Spinal cord (tissue), 3 donors: ENCODE measurements around the genes DNAJC13, ACKR4, BFSP2, TOPBP1, TF and CEP63.

- PRO-cap, result no peak
- RAMPAGE, long total RNA, result no peak
Observed at GRCh38 chr3:131363303-131363974, 18.1 kb upstream of the NUDT16 start.

DNA sequence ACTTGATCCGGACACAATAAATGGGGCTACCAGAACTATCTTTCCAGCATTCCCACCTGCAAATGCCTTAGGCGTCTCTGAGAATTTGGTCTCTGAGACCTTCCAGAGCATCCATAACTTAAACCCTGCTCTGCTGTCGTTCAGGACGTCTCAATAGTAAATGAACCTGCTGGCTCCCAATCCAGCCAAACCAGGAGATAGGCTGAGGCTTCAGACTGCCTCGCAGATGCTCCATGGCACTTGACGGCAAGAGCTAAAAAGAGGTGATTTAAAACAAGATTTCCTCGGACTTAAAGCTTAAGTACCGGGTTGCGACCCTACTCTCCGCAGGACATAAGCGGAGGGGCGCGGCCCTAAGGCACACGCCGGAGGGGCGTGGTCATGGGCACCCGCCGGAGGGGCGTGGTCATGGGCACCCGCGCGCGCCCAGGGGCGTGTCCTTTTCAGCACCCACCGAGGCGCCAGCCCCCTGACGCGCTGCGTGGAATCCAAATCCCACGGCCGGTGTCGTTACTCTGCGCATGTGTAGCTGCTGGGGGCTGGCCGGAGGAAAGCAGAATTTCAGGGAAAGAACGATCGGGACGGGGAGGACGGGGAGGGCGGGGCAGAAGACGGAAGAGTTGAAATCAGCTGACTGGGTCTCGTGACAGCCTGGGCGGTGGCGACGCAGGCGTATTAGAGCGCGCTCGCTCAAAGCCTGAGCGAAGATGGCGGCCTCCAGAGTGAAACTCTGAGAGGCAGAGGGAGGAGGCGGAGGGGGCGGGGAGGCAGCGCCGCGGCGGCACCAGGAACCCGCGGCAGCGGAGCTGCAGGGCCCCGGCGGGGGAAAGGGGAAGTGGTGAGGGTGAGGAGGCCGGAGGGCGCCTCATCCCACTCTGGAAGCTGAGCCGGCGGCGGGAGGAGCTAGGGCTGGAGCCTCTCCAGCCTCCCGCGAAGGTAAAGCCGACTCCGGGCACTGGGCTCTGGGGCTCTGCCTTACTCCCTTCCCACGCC is at the start of gene DNAJC13:
DNAJC13 (plus strand) TSS at position 678 of the 993 bp plus-strand sequence.
- PRO-cap, result no peak
- RAMPAGE, long total RNA, result start-site peak on the plus strand centred at position 773 of the sequence, 208 bp wide, 320 and 44 reads in 2 replicates

- PRO-cap, result no peak
- RAMPAGE, long total RNA, result no peak
Observed at GRCh38 chr3:132417818-132418525, 670 bp downstream of the DNAJC13 start.

- PRO-cap, result no peak
- RAMPAGE, long total RNA, result no peak
Observed at GRCh38 chr3:132596817-132597376, at the start of gene ACKR4. Gene ACKR4 (plus strand): TSS chr3:132597270.

DNA sequence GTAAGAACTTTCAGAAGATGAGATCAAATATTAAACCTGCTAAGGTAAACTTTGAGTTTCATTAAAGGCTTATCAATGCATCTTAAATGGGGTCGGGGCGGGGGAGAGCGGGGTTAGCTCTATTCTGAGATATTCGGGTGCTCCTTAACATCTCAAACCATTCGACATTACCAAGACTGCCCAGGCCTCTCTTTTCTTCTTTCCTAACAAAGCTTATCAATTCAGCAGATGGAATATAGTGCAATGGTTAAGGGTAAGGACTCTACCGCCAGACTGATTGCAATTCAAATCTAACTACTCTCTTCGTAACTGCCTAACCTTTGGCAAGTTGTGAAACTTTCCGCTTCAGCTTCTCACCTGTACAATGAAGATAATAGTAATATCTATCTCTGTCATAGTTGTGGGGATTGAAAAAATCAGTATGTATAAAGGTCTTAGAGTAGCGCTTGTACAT is 903 bp downstream of the UBA5 start:
- PRO-cap, result no peak
- RAMPAGE, long total RNA, result no peak

DNA sequence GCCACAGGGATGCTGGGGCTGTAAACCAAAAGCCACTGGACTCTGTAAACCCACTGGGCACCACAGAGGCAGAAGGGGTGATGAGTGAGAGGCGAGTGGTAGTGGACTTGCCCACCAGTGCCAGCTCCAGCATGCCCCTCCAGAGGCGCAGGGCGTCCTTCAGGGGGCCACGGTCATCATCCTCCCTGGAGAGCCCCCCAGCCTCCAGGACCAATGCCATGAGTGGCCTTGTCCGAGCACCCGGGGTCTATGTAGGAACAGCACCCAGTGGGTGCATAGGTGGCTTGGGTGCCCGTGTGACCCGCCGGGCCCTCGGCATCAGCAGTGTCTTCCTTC is at the start of gene BFSP2:
BFSP2 (plus strand) TSS at position 53 of the 336 bp plus-strand sequence.
- PRO-cap, result no peak
- RAMPAGE, long total RNA, result no peak

- PRO-cap, result no peak
- RAMPAGE, long total RNA, result no peak
Observed at GRCh38 chr3:133459431-133459890, 59.6 kb downstream of the BFSP2 start.

- PRO-cap, result no peak
- RAMPAGE, long total RNA, result no peak
Observed at GRCh38 chr3:133535732-133536325, 37.7 kb upstream of the CDV3 start.

GRCh38 chr3:133660994-133662284 is at the start of gene TOPBP1:
Gene TOPBP1 (minus strand): TSS chr3:133661941.
- PRO-cap, result no peak
- RAMPAGE, long total RNA, result start-site peak on the plus strand at chr3:133661968-133662024, 102 and 50 reads in 2 replicates

- PRO-cap, result no peak
- RAMPAGE, long total RNA, result no peak
Observed at GRCh38 chr3:133745785-133746875, at the start of gene TF. Gene TF (plus strand): TSS chr3:133746393.

DNA sequence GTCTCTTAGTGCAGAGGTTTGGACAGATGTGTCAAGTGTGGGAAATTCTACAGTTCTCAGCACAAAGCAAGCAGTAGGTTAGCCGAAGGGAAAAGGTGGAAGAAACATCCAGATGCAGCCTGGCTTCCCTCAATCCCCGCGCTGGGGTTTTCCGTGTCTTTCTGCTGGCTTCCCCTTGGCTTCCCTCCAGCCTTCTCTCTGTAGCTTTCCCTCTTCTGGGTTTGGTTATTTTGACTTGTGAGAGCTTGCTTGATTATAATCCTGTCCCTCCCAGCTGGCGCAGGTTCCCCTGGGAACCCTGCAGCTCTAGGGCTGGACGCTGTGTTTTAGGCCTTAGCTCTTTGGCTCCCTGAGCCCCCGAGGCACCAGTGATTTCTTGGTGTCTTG is 4.1 kb downstream of the TF start:
- PRO-cap, result no peak
- RAMPAGE, long total RNA, result no peak

- PRO-cap, result no peak
- RAMPAGE, long total RNA, result no peak
Observed at GRCh38 chr3:133933984-133934886, 38.6 kb upstream of the RAB6B start.

DNA sequence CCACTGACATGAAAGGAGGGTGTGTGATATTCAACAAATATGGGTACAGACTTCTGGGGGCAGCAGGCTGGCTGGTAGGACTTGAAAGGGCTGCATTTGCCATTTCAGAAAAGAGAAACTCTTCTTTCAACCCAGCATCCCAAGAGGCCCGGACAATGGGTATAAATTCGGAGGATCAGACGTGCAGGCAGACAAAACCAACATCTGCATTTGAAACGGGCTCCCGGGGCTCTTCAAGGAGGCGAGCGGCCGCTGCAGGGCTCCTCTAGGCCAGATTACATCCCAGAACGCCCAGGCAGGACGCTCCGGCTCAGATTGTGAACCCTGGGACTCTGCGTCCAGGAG is 31.9 kb upstream of the AMOTL2 start:
- PRO-cap, result no peak
- RAMPAGE, long total RNA, result no peak

- PRO-cap, result no peak
- RAMPAGE, long total RNA, result start-site peak on the minus strand at chr3:134485404-134485498, 139 and 119 reads in 2 replicates; start-site peak on the minus strand at chr3:134485666-134485737, 25 and 45 reads in 2 replicates
Observed at GRCh38 chr3:134484810-134485797, 681 bp downstream of the ANAPC13 start.

GRCh38 chr3:134485798-134486891 is at the start of gene CEP63:
Gene CEP63 (plus strand): TSS chr3:134486057.
- PRO-cap, result bidirectional peak, plus-strand start at chr3:134486189, minus-strand start at chr3:134486000
- RAMPAGE, long total RNA, result start-site peak on the minus strand at chr3:134485973-134485990, 352 and 485 reads in 2 replicates

DNA sequence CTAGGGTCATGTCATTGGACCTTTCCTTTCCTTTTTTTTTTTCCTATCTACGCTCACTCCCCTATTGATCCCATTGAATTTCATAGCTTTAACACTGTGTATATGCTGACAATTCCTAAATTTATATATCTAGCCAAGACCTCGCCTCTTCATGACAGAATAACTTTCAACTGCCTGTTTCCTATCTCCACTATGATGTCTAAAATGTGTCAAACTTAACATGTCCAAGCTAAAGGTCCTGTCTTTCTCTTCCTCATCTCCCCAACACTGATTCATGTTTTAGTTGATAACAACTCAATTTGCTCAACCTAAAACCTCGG is 49.6 kb downstream of the CEP63 start:
- PRO-cap, result no peak
- RAMPAGE, long total RNA, result no peak

DNA sequence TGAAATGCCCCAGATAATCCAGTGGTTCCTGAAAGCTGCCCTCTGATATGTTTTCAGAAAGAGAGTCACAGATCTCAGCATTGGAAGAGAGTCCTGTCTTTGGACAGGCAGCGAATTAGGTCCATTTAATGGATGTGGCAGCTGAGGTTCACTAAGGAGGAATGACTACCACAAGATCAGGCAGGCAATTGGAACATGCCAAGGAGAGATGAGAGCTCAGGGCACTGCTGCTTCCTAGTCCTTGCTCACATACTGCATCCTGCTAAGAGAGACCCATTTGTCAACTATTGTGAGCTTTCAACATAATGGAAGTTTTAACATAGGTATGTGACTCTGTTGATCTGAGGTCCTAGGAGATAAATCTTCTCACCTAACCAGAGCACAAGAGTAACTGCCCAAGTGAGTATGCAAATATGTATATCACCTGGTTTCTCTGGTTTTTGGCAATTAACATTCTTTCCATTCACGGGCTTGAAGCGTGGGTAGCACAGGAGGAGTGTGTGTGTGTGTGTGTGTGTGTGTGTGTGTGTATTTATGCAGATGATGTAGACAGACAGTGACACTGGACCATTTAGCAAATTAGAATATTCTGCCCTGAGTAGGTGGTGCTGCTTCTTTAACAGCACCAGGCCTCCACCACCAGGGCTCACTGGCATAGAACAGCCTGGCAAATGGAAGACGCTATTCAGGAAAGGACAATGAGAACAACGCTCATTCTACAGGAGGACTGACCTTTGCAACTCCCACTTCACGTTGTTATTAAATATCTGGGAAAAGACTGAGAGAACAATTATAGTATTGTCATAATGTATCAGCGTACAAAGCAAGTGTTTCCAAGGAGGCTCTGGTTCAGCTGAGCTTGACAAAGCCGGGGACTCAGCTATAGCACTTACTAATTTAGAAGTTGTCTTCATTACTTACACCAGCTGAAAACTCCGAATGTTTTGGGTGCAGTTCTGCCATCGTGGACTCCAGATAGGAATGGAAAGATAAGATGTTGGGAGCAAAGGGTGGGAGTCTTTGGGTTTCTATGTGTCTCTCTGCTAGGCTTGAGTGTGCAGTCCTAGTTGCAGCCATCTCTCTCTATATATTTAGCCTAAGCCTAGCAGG is 15.1 kb downstream of the EPHB1 start:
- PRO-cap, result no peak
- RAMPAGE, long total RNA, result no peak

- PRO-cap, result no peak
- RAMPAGE, long total RNA, result no peak
Observed at GRCh38 chr3:135170720-135171244, 375.7 kb downstream of the EPHB1 start.

- PRO-cap, result no peak
- RAMPAGE, long total RNA, result no peak
Observed at GRCh38 chr3:136151598-136152390, 44.3 kb downstream of the MSL2 start.

GRCh38 chr3:136625124-136625701 is 127.0 kb downstream of the STAG1 start:
- PRO-cap, result no peak
- RAMPAGE, long total RNA, result no peak